A673 (cell line): Measurements from ENCODE around the genes SKP1, DDX46 and PCBD2.

GRCh38 chr5:134058937-134059481 is 54.2 kb upstream of the VDAC1 start:
- PRO-cap: no peak

DNA sequence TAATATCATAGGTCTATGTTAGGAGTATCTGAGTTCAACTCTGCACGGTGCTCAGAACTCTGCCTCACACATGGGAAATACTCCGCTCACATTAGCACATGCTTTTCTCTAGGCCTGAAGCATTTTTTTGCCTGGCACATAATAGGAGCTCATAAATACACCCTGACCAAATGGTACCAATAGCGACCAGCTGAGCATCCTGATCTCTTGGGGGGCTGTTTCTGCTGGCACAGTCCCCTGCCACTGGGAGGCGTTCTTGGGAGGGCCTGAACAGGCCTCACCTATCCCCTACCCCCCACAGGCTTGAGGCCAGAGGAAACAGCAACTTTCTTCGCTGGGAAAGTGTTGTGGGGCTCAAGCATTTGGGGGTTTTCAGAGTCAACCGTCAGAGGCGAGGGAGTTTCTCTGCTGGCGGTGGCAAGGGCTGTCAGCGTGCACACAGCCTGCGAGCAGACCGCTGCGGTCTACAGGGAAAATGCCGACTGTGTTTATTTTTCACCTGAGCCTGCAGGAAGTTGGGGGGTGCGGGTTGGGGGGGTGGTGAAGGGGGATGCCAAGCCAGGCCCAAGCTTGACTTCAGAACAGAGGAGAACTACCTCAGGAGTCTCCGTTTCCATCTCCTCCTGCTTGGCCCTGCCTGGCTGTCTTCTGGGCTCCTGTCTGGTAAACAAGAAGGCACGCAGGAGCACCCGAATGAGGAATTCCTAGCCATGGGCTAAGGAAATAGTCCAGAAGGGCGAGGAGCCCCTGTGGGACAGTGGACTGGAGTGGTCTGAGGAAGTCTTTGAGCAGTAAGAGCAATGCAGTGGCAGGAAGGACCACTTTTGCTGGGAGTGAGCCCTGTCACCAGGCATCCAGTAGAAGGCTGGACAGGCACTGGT is 18.0 kb downstream of the TCF7 start:
- PRO-cap: no peak

DNA sequence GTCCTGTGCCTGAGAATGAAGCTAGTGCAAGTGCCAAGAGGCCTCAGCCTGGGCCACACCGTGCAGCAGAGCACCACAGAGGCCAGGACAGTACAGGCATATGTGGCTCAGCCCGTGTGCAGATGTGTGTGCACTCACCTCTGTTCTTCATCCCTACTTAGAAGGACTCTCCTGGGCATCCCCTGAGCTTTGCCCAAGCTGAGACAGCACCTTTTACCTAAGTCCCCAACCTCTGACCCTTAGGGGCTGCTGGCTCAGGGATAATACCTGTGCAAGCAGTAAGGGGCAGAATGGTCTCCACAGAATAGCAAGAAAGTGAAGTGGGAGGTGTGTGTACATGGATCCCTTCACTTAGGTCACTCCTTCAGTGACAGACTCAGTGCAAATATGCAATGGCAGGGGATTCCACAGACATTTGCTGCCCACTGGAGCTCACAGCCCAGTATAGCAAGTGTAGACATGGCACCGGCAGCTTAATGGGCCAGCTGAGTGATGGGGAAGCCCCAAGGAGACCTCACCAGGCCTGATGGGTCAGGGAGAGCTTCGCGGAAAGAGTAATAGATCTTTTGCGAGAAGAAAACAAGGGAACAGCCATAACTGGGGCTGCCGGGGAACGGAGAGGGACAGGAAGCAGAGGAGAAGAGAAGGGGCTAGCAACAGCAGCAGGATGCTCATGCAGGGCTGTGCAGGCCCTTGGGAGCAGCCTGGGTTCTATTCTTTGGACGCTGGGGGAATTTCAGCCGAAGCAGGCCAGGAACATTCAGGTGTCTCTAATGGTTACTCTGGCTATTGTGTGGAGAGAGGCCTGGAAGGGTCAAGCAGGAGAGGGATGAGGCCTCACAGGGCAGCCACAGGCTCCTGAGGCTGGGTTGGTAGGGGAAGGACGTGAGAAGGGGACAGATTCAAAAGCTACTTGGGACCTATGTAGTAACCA is 26.8 kb downstream of the TCF7 start:
- PRO-cap: no peak

GRCh38 chr5:134176077-134177175 is at the start of gene SKP1:
Gene SKP1, minus strand, starts transcription at chr5:134176950.
- PRO-cap: bidirectional peak, plus-strand start at chr5:134176714, minus-strand start at chr5:134176617; bidirectional peak, plus-strand start at chr5:134177046, minus-strand start at chr5:134176950

GRCh38 chr5:134195121-134195671 is 18.4 kb upstream of the SKP1 start:
- PRO-cap: no peak

- PRO-cap: no peak
Observed at GRCh38 chr5:134201203-134201743, 24.5 kb upstream of the SKP1 start.

- PRO-cap: no peak
Observed at GRCh38 chr5:134201756-134202681, 23.9 kb downstream of the PPP2CA start.

GRCh38 chr5:134241963-134242535 is 16.2 kb upstream of the PPP2CA start:
- PRO-cap: no peak

DNA sequence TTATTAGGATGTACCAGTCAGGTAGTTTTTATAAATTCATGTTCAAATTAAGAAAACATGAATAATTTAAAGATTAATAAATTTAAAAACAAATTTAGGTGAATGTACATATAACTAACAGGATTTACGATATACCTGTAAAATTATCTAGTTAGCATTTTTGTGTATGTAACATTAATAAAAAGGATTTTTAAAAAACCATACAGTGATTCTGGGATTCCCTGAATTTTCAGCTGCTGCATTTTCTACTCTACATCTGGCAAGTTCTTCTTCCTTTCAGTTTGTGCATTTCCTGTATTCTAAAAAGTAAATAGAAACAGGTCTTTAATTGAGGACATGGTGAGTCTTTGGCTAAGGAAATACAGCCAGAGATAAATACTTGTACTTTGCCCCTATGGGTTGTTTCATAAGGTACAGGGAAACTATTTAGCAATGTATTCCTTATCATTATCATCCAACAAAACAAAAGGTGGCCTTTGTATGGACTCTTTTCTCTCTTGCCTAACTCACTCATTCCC is 67.5 kb downstream of the CDKL3 start:
- PRO-cap: no peak

GRCh38 chr5:134388066-134388515 is 16.7 kb downstream of the UBE2B start:
- PRO-cap: no peak

- PRO-cap: bidirectional peak, plus-strand start at chr5:134524433, minus-strand start at chr5:134524444
Observed at GRCh38 chr5:134524110-134524528, 1.4 kb upstream of the JADE2 start.

- PRO-cap: no peak
Observed at GRCh38 chr5:134544990-134545585, 19.6 kb downstream of the JADE2 start.

DNA sequence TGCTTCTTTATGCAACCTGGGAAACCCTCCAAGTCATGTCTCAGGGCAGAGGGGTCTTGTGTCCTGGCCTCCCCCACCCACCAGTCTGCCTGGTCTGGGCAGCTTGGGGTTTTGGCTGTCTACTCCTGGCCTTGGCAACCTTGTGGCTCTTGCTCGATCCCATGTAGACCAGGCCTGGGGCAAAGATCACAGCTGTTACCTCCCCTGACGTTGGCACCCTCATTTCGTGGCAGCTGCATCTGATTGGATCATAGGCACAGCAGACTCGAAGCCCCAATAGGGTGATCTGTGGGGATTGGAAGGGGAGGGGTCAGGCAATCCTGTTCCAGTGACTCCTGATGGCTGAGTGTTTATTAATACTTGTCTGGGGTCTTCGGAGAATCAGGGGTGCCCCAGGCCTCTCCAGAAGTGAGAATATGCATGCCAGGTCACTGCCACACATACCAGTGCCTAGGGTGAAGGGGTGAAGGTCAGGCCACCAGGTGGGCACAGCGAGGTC is 28.5 kb downstream of the JADE2 start:
- PRO-cap: no peak

DNA sequence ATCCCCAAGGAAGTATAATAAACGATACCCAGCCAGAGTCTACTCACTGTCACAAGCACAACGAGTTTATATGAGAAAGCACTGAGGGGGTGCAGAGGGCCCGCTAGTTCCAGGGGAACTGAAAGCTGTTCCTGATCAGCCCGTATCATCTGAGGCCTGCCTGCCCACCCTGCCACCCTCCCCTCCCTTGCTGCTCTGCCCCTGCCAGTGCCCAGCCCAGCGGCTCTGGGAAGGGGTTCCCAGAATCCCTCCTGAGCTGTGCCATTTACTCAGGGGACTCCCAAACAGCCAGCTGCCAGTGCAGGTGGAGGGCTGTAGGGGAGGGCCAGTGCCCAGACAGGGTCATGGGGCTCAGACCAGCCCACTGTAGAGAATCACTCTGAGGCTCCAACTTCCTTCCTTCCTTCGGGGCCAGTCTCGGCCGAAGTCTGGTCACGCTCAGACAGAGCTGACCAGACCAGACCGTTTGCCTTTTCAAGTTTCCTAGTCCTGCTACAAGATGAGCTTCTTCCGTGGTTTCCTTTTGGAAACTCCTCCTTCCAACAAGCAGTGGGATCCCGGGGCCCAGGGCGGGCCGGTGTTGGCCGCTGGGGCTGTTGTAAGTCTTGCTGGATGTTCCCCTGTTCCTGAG is 52.7 kb downstream of the SAR1B start:
- PRO-cap: no peak

- PRO-cap: bidirectional peak, plus-strand start at chr5:134758781, minus-strand start at chr5:134758617
Observed at GRCh38 chr5:134758285-134759554, at the start of gene DDX46. Gene DDX46, plus strand, starts transcription at chr5:134758779.

- PRO-cap: no peak
Observed at GRCh38 chr5:134777235-134778036, 18.9 kb downstream of the DDX46 start.

GRCh38 chr5:134873415-134873896 is 715 bp upstream of the TXNDC15 start:
- PRO-cap: bidirectional peak, plus-strand start at chr5:134874048, minus-strand start at chr5:134873828

- PRO-cap: bidirectional peak, plus-strand start at chr5:134875068, minus-strand start at chr5:134875079
Observed at GRCh38 chr5:134874893-134875544, 848 bp downstream of the TXNDC15 start.

GRCh38 chr5:134904549-134905264 is at the start of gene PCBD2:
Gene PCBD2, plus strand, starts transcription at chr5:134905131.
- PRO-cap: bidirectional peak, plus-strand start at chr5:134904837, minus-strand start at chr5:134904645; bidirectional peak, plus-strand start at chr5:134905131, minus-strand start at chr5:134905047

DNA sequence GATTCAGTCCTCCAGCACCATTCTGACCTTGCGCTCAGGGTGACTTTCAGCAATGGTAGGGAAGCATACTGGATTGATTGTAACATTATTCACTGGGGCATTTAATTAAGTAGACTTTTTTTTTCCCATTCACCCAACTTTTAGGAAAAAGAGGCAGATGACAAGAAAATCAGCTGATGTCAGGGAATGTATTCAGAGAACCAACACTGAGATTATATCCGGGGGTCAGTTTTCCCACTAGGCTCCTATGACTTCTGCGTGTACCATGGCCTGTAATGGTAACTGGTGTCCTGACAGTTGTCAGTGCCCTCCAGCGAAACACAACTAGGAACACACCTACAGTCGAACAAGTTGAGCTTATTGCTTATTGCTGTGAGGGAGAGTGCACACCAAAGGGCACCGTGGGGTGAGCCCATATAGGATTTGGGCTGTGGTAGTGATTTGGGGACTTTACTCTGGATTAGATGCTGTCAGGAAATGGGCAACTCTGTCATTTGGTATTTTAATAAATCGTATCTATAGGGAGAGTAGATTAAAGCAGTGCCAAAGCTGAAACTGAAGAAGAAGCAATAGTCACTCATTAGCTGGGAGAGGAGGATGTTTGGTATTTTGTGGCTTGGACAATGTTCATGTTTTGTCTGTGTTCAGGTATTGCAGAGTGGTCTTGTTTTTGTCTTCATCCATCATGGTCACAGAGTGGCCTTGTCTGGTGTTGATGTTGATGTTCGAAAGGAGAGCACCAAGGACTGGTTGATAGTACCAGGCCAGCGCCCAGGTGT is 7.3 kb downstream of the PCBD2 start:
- PRO-cap: no peak